ENCODE measurements around a stretch of chr2.

DNA sequence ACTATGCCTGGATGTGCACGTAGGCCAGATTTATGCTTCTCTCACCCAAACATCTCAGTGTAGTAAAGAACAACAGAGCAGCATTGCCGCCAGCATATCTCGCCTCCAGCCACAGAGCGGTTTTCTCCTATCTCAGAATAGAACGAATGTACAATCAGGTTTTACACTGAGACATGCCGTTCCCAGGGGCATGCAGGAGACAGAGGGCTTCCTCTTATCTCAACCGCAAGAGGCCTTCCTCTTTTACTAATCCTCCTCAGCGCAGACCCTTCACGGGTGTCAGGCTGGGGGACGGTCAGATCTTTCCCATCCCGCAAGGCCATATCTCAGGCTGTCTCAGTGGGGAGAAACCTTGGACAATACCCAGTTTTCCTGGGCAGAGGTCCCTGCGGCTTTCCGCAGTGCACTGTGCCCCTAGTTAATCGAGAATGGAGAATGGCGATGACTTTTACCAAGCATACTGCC, 175.4 kb downstream of the RPIA start:
- PRO-cap = no peak

DNA sequence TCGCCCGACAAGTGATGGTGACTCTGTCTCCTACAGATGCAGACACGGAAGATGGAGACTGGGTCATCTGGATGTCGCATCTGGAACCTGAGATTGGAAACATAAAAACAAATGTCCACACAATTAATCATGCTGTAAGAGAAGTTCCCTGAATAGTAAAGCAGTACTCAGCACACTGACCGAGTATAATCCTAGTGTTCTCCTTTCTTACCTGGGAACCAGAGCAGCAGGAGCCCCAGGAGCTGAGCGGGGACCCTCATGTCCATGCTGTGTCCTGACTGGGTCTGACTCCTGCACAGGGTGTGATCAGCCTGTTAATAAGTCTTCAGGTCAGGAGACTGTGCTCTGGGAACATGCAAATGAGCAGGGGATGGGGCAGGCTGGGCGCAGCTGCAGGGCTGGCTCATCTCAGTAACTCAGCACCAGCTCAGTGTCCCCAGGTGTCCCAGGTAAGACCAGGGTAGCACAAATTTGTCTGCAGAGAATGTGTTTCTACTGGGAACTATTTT, 349.0 kb downstream of the RPIA start:
- PRO-cap = no peak

- PRO-cap = no peak
Measured at GRCh38 chr2:89213838-89214224, 522.4 kb downstream of the RPIA start.

GRCh38 chr2:95029663-95030325, 4.3 kb downstream of the MAL start:
- PRO-cap = no peak

- PRO-cap = no peak
Measured at GRCh38 chr2:95053064-95053993, 27.8 kb downstream of the MAL start.

- PRO-cap = no peak
Measured at GRCh38 chr2:95199752-95200125, 7.6 kb upstream of the ZNF892 start.

- PRO-cap = no peak
Measured at GRCh38 chr2:95345009-95346164, 48.2 kb downstream of the KCNIP3 start.

DNA sequence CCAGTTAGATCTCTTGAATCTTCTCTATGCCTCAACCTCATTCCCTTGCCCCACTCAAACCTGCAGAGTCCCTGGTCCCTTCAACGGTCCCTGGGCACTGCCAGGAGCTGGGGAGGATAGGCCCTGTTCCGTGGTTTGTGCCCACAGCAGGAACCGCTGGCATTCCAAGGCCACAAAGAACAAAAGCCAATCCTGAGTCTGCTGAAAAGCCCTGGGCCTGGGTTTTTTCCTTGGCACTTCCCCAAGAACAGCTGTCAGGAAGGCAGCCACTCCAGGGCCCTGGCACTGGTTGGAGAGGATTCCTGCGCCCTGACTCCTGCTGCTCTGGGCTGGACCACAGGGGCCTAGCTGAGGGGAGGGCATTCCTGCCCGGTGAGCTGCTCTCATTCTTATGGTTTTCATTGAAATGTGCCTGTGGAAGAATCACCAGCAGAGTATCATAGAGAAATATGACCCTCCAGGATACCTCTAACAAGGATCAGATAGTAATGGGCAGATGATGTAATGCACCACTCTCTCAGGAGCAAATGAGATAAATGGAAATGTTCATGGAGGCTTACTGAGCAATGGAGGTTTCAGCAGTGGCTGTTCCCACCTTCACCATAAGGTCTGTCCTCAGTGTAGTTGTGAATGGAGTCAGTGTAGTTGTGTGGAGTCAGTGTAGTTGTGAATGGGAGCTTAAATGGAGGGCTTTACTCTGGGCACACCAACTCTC, 32.0 kb downstream of the FAHD2A start:
- PRO-cap = no peak

- PRO-cap = no peak
Measured at GRCh38 chr2:95681586-95682102, 89.8 kb downstream of the TRIM43 start.

DNA sequence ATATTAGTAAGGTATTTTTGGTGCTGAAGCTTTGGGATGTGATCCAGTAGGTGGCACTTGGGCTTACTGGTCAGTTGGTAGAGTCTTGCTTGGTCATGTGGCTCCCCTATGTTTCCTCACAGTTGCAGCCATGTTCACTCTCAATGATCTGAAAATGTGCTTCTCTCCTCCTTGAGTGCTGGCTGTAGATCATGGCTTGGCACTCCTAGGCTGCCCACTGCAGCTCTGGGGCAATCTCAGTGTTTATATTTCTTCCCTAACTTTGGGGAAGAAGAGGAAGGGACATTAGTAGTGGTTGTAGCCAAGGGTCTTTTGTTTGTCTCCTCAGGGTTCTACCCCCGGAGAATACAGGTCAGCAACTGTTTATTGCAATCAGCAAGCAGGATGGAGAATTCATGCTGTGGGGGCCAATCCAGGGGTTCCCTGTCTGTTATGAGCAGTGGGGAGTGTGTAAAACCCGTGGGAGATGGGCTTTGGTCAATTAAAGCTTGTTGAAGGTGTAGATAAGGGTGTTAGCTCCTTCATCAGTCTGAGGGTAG, 163.1 kb downstream of the ANKRD36C start:
- PRO-cap = no peak

- PRO-cap = no peak
Measured at GRCh38 chr2:96011077-96011296, 19.4 kb upstream of the ANKRD36C start.

DNA sequence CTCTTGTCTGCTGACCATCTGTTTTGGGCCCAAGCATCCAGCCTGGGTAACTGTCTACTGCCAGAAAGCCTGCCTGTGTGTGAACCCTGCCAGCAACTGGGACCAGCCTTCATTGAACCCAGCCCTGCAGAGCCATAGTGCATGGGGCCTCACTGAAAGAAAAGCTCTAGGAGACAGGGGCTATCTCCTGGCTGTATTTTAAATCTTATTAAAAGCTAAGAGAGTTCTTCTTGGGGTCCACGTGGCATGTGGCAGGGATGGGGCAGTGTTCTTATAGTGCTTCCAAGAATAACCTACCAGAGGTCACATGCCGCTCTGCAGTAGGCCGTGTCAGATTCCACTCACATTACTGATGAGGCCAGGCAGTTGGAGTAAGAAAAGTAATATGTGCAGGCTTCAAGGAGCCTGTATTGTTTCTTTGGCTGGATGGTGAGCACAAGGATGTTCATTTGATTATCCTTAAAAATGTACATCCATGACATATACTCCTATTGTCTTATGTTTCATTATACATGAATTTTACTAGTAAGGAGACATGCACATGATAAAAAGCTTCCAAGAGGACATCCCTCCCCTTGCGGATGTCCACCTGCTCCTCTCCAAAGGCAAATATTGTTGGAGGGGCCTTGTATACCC, 7.1 kb downstream of the TMEM127 start:
- PRO-cap = no peak

- PRO-cap = no peak
Measured at GRCh38 chr2:96274153-96275066, 8.4 kb downstream of the CIAO1 start.

GRCh38 chr2:96404840-96405471, 69.4 kb downstream of the NCAPH start:
- PRO-cap = no peak

- PRO-cap = no peak
Measured at GRCh38 chr2:96503033-96503244, 2.2 kb downstream of the NEURL3 start.

GRCh38 chr2:96552836-96553418, 16.4 kb downstream of the ARID5A start:
- PRO-cap = no peak

DNA sequence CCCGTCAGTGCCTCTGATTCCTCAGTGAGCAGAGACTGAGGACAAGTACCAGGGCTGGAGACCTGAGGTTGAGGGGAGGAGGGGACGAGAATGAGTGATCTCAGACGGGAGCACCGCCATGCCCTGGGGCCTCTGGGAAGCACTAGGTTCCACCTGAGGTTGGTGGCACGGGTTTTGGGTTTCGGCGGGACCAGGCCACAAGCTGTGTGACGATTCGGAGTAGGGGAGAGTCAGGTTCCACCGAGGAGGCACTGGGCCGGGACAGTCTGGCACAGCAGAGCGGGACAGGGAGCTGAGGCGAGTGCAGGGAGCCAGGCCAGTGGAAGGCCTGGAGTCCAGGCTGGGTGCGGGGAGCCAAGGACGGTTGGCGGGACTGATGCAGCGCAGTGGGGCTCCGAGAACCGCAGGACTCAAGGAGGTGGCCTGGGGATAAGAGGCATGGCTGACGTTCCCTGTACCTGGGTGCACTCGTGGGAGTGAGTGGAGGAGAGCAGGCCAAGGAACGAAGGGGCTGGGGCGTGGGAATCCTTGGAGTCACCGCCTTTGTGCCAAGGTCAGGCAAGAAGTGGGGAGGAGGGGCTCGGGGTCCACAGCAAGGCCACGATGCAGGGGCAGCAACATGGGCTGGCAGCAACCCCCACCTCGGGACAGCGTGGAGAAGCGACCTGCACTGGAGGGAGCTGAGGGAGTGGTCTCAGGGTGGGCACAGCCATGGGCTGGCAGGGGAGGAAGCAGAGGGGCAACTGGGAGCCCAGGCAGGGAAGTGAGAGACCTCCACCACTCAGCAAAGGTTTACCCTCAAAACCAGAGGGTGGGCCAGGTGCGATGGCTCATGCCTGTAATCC, 18.4 kb downstream of the ARID5A start:
- PRO-cap = no peak

DNA sequence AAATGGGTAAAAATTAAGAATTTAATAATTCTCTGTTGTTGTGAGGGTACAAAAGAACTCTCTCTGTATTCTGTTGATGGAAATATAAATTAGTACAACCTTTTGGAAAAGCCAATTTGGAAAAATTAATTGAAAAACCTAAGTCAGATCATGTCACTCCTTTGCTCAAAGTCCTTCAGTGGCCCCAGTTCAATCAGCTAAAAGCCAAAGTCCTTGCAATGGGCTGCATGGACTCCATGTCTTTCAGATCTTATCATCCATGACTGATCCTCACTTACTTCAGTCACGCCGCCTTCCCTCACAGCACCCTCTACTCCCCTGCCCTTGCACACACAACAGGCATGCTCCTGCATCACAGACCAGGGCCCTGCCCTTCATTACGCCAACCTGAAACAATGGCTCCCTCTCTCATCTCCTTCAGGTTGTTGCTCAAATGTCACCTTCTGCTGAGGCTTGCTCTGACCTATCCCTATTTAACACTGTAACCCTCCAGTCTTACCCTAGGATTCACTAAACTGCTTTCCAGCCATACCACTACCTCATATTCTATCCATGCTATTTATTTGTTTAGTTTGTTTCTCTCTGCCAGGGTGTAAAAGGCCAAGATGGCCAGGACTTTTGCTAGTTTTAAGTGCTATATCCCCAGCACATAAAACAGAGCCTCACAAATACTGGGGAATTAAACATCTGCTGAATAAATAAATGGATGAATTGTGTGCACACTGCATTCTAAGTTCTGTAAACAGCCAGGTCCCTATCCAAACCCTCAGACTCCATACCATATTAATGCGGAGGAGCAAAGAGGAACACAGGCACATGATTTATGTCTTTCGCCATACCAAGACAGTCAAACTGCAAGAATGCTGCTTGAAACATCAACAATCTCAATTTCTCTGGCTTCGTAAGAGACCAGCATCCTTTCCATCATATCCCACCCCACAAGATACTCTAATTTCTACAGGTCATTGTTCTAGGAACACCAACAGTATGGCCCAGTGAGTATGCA, 15.3 kb downstream of the KANSL3 start:
- PRO-cap = no peak

- PRO-cap = no peak
Measured at GRCh38 chr2:96759347-96759948, 1.3 kb upstream of the CNNM4 start.

DNA sequence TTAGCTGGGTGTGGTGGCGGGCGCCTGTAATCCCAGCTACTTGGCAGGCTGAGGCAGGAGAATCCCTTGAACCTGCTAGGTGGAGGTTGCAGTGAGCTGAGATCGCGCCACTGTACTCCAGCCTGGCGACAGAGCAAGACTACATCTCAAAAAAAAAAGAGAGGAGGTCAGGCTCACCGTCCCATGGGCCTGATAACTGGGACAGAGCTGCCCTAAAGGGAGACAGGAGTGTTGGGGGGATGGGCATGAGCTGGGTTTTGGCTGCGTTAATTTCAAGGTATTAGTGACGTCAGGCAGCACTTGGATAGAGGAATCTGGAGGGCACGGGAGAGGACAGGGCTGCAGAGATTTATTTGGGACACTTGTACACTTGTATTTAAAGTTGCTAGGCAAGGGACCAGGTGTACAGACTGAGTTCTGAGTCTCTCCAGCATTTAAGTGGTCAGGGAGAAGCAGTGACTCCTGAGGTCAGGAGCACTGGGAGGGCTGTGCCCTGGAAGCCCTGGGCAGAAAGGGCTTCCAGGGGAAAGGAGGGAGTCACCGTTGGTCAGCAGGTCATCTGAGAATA, 23.3 kb upstream of the CNNM3 start:
- PRO-cap = no peak